Diencephalon (tissue), 2 donors: ENCODE data around the genes SUCLA2 and RB1.

- RAMPAGE, long total RNA, result no peak
These were observed 4.9 kb downstream of the TPT1 start for GRCh38 chr13:45335715-45336757.

DNA sequence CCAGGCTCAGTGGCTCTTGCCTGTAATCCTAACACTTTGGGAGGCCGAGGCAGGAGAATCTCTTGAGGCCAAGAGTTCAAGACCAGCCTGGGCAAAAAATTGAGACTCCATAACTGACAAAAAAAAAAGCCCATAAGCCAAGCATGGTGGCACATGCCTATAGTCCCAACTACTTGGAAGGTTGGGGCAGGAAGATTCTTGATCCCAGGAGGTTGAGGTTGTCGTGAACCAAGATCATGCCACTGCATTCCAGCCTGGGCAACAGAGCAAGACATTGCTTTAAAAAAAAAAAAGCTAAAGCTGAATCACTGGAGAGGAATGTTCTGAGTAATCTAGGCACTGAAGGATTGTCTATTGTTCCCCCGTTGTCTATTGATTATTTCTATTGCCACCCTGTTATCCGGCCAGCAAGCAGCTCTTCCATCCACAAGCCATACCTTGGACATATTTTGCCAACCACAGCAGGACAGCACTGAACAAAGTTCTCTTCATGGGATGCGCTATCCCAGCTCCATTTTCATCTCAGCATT is 21.9 kb upstream of the SIAH3 start:
- RAMPAGE, long total RNA, result no peak

GRCh38 chr13:46094462-46094880 is 10.4 kb downstream of the CPB2 start:
- RAMPAGE, long total RNA, result no peak

- RAMPAGE, long total RNA, result no peak
These were observed 38.0 kb upstream of the CPB2 start for GRCh38 chr13:46142451-46143702.

DNA sequence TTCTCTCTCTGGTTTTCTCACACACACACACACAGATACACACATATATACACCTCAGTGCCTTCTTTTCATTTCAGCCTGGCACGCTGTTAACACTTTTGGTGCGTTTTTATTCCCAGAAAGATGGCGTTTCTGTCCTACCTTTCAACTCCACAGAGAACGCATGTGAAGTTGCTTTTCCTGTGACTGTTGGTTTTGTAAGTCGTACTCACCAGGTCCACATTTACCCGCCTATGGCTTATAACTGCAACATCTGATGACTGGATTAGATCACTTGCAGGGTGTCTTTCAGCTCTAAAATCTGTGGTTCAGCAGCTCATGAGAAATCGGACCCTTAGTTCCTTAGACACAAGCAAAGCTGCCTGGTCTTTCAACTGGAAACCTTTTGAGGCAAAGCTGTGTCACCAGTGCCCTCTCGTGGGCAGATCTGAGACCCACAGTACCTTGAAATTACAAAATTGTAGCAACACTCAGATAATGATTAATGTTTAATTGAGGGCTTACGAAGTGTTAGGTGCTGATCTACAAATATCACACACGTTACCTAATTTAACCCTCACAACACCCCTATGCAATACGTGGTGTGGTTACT is 65.6 kb downstream of the RUBCNL start:
- RAMPAGE, long total RNA, result no peak

DNA sequence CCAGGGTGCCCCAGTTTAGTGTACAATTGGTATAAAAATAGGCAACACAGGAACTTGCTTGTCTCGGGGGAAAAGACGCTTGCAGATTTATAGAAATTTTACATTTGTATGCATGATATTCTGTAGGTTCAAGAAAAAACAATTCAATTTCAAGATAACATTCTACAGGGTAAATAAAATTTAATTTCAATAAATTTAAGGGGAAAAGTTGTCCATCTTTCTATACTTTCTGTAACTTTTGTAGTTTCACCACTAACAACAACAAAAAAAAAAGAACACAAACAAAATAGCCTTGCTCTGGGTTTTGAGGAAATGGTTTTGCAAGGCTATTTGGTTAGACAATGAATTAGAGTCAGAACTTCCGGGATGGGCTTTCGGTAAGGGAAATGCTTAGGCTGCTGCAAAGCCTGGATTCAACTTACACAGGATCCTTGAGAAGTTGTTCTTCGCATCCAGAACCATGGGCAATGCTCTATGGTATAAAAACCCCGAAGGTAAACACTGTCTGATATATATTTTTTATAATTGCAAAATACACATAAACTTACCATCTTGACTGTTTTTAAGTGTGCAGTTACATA is 45.5 kb downstream of the LRCH1 start:
- RAMPAGE, long total RNA, result no peak

- RAMPAGE, long total RNA, result no peak
These were observed 109.7 kb downstream of the LRCH1 start for GRCh38 chr13:46662691-46663016.

- RAMPAGE, long total RNA, result no peak
These were observed 113.7 kb downstream of the LRCH1 start for GRCh38 chr13:46666636-46667183.

GRCh38 chr13:48001156-48001949 is at the start of gene SUCLA2:
Gene SUCLA2 (minus strand): TSS chr13:48001273.
- RAMPAGE, long total RNA, result start-site peak on the minus strand at chr13:48001248-48001301, 2,779 and 1,921 reads in 2 replicates; start-site peak on the plus strand at chr13:48001383-48001410, 17 and 19 reads in 2 replicates

- RAMPAGE, long total RNA, result no peak
These were observed 61.6 kb upstream of the MED4 start for GRCh38 chr13:48156447-48156977.

GRCh38 chr13:48220930-48221910 is 11.8 kb upstream of the ITM2B start:
- RAMPAGE, long total RNA, result no peak

GRCh38 chr13:48231940-48232466 is 1.0 kb upstream of the ITM2B start:
- RAMPAGE, long total RNA, result no peak

- RAMPAGE, long total RNA, result no peak
These were observed 2.8 kb downstream of the ITM2B start for GRCh38 chr13:48235552-48236372.

DNA sequence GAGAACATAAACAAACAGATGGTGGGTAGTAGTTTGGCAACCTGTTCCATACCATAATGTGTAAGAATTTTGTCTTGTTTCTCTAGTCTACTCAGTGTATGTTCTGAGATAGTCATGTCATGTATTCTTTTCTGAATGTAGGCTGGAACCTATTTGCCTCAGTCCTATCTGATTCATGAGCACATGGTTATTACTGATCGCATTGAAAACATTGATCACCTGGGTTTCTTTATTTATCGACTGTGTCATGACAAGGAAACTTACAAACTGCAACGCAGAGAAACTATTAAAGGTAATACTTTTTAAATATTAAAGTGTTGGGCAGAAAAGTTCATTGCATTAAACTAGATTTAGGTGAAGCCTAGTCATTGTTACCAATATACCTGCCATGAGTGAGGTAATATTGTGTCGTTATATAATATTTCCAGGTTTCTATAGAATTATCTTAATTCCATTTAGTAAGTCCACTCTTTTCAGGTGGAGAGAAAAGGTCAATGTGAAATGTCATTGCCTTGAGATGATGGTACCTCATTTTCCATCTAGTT is 25.7 kb downstream of the ITM2B start:
- RAMPAGE, long total RNA, result no peak

- RAMPAGE, long total RNA, result no peak
These were observed 550 bp upstream of the RB1 start for GRCh38 chr13:48302836-48303566.

GRCh38 chr13:48303567-48304350 is at the start of gene RB1:
Gene RB1 (plus strand): TSS chr13:48303751.
- RAMPAGE, long total RNA, result no peak

- RAMPAGE, long total RNA, result no peak
These were observed 1.0 kb downstream of the RB1 start for GRCh38 chr13:48304351-48305191.

DNA sequence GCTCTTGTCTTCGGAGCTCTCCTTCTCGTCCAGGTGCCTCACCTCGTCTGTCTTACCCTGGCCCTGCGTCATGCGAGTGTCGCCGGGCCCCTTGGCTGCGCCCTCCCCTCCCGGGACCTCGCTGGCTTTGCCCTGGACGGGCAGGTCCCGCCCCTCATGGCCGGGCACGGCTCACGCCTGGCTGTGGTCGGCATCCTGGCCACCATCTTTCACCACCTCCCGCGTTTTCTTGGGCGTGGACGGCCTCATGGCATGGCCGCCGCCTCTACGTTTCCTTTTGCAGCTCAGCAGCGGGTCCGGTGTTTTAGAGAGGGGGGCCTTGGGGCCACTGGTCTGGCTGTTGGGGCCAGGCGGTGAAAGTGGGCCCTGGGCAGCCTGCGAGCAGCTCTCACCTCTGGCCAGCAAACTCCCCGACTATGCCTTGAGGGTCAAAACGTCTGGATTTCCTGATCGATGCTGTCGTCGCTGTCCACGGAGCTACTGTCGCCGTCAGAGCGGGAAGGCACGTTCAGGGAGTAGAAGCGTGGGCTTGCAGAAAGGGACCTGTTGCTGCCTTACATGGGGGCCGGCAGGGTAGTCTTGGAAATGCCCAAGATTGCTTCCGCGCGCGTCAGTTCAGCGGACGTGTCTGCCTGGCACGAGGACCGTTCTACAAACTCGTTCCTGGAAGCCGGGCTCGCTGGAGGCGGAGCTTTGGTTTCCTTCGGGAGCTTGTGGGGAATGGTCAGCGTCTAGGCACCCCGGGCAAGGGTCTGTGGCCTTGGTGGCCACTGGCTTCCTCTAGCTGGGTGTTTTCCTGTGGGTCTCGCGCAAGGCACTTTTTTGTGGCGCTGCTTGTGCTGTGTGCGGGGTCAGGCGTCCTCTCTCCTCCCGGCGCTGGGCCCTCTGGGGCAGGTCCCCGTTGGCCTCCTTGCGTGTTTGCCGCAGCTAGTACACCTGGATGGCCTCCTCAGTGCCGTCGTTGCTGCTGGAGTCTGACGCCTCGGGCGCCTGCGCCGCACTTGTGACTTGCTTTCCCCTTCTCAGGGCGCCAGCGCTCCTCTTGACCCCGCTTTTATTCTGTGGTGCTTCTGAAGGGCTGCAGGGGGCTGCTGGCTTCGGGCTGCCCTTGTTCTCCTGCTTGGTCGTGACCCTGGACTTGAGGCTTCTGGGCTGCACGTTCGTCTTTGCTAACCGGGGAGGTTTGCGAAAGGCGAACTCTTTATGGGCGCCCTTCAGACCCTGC is 15.3 kb downstream of the RB1 start:
- RAMPAGE, long total RNA, result no peak

GRCh38 chr13:48411306-48411815 is 1.6 kb downstream of the LPAR6 start:
- RAMPAGE, long total RNA, result no peak

GRCh38 chr13:48596036-48596491 is 57.7 kb upstream of the CYSLTR2 start:
- RAMPAGE, long total RNA, result no peak